SK-N-DZ (cell line): ENCODE results near the gene TENT4A.

GRCh38 chr5:6713123-6713788 is at the start of gene TENT4A:
Gene TENT4A, plus strand, starts transcription at chr5:6713432.
RAMPAGE:
- cytosol, long total RNA = no peak
- nucleus, long total RNA = no peak

RAMPAGE:
- cytosol, long total RNA = no peak
- nucleus, long total RNA = no peak
Observed at GRCh38 chr5:6737431-6737885, 24.2 kb downstream of the TENT4A start.

DNA sequence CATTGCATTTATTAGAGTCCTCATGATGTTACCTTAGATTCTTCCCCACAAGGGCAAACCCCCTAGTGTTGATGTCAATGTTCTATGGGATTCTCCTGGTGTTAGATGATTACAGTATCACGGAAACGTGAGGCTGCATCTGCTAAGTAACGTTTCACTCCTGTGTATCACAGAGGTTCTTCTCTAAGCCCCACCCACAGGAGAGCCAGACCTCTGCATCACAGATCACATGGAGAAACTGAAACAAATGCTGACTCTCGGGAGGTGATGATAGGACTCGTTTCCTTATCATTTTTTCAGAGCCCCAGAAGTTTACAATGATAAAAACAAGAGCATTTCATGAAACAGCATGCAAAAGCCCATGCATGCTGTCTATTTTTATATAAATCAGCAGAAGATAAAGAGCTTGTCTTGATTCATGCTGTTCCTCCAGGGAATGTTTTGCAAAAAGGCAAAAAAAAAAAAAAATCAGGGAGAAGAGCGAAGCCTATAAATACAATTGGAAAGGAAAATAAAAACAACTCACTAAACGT is 114.6 kb downstream of the TENT4A start:
RAMPAGE:
- cytosol, long total RNA = no peak
- nucleus, long total RNA = no peak

RAMPAGE:
- cytosol, long total RNA = no peak
- nucleus, long total RNA = no peak
Observed at GRCh38 chr5:7397024-7397590, 1.2 kb downstream of the ADCY2 start.

DNA sequence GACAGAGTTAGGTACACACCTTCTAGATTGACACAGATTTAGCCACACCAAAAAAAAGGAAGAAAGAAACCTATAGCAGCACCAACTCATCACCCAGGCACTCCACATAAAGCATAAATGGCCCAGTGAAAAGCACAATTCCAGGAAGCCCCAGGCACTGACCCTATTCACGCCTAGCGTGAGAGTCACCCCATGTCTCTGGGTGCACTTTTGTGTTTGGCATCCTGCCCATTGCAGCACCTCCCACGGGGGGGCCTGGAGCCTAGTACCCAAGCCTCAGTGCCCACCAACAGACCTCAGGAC is 187.8 kb downstream of the CFAP90 start:
RAMPAGE:
- cytosol, long total RNA = no peak
- nucleus, long total RNA = no peak

DNA sequence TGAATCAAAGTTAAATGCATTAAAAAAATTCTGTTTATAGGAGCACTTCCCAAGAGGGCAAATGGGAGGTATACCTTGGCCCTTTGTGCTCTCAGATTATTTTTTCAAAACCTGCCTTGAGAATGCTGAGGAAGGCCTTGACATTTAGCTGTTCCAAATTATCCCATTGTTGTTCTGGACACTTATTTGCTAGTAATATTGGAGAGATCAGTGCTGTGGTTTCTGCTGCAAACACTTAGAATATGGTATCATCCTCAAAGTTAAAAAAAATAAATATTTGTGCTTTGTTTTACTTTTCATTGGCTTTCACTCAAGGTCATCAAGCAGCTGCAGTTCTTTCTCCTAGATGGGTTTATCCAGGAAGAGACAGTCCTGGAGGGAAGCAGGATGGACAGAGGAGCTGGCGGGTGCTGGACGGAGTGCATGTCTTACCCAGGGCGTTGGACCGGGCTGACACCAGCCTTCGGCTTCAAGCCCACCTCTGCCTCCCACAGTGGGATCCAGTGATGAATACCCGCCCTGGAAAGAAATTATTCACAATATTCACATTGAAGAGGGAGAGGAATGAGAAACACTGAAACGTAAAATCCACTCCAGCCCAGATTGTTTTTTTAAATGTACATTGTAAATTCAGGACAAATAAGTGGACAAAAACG is 193.6 kb downstream of the MTRR start:
RAMPAGE:
- cytosol, long total RNA = no peak
- nucleus, long total RNA = no peak

RAMPAGE:
- cytosol, long total RNA = no peak
- nucleus, long total RNA = no peak
Observed at GRCh38 chr5:10310037-10310826, 2.5 kb upstream of the CMBL start.

GRCh38 chr5:10354784-10355710 is 1.6 kb downstream of the MARCHF6 start:
RAMPAGE:
- cytosol, long total RNA = no peak
- nucleus, long total RNA = no peak

RAMPAGE:
- cytosol, long total RNA = no peak
- nucleus, long total RNA = no peak
Observed at GRCh38 chr5:10421157-10422402, 20.1 kb upstream of the ROPN1L start.

DNA sequence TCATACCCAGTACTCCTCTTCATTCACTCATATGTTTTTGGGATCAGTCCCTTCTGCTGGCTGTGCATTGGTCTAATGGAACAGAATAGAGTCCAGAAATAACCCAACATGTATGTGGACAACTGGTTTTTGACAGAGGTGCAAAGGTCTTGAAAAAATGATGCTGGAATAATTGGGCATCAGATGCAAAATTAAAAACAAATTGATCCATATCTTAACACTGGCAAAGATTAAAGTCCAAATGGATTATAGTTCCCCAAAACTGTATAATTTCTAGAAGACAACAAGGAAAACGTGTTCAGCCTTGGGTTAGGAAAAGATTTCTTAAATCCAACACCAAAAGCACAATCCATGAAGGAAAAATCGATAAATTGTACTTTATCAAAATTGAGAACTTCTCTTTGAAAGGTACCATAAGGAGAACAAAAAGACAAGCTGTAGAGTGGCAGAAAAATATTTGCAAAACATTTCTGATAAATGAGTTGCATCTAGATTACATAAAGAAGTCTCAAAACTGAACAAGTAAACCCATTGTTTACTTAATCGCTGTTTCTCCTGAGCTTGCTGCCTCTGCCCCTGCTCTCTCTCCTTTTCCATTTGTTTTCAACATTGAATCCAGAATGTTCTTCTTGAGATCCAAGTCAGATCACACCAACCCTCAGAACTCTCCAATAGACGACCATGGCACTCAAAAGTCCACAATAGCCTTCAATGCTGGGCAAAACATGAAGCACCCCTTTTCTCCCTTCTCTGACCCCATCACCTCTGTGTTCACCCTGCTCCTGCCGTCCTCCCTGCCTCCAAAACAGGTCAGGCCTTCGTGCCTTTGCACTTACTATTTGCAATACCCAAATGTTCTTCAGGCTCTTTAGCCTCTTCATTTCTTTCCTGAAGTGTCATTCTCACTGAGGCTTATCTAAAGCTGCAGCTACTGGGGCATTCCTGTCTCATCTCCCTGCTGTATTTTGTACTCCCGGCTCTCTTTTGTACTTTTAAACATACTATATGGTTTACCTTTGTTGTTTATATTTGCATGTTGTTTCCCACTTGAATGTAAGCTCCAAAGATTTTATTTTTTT is 2.3 kb upstream of the ROPN1L start:
RAMPAGE:
- cytosol, long total RNA = no peak
- nucleus, long total RNA = no peak

DNA sequence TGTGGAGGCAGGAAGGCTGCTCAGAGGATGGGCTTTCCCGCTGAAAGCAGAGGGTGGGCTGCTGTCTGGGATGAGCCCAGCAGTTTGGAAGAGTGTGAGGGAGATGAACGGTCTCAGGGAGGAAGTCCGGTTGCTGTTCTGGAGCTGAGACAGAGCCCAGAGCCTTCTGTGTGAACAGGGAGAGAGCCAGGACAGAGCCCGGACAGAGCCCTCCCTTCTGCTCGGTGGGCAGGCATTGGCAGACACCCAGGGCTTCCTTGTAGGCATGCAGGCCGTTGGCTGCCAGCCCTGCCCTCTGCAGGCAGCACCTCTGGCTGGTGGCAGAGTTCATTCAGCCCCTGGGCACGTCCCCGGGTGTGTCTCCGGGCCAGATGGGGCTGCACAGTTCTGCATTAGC is 18.8 kb downstream of the ROPN1L start:
RAMPAGE:
- cytosol, long total RNA = no peak
- nucleus, long total RNA = no peak

GRCh38 chr5:10564471-10564604 is 468 bp downstream of the ANKRD33B start:
RAMPAGE:
- cytosol, long total RNA = no peak
- nucleus, long total RNA = no peak

DNA sequence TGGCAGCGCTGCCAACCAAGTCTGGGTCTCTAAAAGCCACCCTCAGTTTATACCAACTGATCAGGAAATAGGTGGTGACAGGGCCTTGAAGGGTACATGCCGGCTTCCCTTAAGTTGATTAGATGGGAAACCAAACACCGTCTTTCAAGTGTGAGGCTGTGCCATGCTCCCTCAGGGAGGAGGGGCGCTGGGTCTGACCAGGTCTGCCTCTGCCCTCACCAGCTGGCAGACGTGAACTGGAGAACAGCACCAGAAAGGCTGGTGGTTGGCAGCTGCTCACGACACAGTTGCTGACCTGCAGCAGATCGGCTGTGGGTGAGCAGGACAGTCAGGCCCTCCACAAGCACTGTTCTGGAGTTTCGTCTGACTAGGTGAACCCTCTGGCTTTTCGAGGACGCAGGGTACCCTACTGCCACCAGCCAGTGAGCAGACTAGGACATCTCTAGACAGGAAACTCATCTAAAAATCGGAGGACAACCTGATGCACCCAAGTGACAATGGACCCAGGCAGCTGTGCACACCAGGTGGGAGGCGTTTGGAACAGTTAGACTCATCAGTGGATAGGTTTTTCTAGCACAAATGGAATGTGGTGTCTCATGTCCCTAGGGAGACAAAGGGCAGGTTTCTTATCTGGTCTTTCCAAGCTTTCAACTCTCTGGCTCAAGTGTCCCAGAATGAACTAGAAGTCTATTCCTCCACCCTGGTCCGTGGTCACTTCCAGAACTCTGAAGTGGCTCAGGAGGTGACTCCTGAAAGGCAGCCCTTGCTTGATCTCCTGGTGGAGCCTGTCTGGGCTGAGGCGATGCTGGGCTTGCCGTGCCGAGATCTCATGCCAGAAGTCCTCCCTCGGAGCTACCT is 81.2 kb downstream of the DAP start:
RAMPAGE:
- cytosol, long total RNA = no peak
- nucleus, long total RNA = no peak

GRCh38 chr5:10702684-10703710 is 58.0 kb downstream of the DAP start:
RAMPAGE:
- cytosol, long total RNA = no peak
- nucleus, long total RNA = no peak

DNA sequence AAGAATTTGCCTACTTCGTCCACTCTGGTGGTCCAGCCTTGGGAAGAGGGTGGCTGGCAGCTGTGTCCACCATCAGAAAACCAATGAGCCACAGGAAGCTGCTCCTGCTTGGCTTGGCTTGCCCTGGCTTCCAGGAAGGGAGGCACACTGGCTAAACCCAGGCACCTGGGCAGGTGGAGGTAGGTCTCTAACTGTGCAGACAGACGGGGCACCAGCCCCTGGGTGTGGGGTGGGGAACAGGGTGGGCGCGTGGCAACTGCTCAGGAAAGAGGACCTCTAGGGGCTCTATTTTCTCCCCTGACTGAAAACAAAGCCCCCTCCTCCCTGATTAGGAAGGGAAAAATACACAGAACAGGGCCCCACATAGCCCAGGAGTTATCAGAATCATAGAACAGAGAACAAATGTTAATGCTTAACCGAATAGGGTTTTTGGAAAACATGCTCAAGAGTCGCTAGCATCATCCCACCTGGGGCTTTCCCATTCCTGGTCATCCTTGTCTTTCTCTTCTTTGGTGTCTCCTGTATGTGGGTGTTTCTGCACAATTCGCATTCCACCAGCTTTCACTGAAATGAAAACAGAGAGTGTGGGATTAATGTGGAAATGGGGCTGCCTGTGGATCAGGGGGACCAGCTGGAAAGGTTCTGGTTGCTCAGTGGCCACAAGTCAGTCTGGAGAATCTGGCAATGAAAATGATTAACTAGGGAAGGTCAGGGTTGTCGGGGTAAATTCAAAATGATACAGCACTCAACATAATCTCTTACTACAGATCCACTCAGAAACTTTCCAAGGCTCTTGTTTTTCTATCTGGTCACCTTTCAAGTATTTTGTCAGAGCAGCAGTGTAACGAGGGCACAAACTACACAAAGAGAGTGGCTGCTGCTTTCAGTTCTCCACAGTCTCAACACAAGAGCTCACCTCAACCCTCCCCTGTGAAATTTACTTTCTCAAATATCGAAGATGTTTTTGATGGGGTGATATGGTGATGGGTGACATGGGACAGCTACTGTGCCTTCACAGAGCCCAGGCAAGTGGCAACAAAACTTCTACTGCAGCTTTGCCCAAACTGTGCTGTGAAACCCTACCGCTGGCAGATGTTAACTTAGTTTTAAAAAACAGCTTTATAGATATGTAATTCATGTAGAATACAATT is 13.0 kb downstream of the DAP start:
RAMPAGE:
- cytosol, long total RNA = no peak
- nucleus, long total RNA = no peak

RAMPAGE:
- cytosol, long total RNA = no peak
- nucleus, long total RNA = no peak
Observed at GRCh38 chr5:10759976-10760546, 973 bp downstream of the DAP start.

DNA sequence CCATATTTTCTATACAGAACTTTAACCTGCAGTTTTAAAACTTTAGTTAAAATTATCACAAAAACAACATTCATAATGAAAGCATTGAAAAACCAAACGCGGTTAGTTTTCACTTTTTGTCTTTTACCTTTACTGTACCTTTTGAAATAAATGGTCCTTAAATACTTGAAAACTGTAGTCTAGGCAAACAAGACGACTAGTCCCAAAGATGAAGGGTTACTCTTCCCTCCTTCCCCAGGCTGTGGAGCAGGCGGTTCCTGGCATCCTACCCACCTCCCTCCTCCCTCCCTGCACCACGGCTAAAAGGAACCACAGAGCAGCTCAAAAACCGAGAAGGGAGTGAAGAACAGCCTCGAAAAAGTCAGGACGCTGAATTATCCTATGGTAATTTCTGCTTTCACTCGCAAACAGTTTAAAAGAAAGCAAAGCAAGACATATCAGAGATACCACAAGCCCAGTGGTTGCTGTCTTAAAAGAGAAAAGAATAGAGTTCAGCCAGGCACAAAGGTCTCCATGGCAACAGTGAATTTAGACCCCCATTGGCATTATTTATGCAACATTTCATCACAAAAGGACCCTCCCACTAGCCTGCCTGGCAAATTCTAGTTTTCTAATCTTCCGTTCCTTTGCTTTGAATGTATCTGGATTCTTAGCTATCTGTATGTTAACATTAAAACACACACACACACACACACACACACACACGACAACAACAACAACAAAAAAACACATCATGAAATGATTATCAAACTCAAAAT is 315.5 kb downstream of the CTNND2 start:
RAMPAGE:
- cytosol, long total RNA = no peak
- nucleus, long total RNA = no peak

RAMPAGE:
- cytosol, long total RNA = no peak
- nucleus, long total RNA = no peak
Observed at GRCh38 chr5:13354476-13354737, 590.1 kb downstream of the DNAH5 start.

DNA sequence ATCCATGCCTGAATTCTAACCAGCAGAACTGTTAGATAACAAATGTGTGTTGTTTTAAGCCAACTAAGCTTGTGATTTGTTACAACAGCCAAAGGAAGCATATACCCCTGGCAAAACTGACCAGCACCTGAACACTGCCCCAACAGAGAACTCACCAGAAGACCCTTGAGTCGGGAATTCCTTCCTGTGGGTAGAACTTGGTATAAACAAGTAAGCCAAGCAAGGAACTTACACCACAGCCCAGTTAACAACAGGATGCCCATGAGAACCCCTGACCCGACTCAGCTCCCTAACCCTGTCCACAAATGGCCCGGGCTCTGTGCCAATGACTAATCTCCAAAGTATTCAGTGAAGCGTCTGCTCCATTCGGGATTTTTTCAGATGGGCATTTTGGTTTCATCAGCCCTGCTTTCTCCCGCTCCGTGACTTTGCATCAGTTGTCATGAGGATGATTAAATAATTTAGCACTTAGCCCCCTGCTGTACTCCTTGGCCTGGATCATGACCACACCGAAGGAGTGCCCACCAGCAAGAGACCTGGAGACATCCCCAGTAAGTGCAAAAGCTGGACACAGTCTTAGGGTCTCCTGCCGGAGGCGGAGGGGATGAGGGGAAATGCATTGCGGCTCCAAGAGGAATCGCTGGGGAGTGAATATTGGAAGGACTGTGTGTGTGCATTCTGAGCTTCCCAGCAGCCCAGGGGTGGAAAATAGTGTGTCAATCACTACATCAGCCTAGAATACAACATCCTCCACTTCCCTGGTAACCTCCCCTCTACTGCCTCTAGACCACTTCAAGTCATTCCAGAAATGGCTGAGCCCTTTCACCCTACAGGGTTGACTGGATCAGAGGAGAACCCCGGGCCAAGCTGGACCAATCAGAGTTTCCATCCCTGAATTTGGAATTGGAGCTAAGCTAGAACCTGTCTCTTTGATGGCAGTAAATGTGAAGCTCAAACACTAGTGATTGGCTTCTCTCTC is 41.4 kb upstream of the DNAH5 start:
RAMPAGE:
- cytosol, long total RNA = no peak
- nucleus, long total RNA = no peak

DNA sequence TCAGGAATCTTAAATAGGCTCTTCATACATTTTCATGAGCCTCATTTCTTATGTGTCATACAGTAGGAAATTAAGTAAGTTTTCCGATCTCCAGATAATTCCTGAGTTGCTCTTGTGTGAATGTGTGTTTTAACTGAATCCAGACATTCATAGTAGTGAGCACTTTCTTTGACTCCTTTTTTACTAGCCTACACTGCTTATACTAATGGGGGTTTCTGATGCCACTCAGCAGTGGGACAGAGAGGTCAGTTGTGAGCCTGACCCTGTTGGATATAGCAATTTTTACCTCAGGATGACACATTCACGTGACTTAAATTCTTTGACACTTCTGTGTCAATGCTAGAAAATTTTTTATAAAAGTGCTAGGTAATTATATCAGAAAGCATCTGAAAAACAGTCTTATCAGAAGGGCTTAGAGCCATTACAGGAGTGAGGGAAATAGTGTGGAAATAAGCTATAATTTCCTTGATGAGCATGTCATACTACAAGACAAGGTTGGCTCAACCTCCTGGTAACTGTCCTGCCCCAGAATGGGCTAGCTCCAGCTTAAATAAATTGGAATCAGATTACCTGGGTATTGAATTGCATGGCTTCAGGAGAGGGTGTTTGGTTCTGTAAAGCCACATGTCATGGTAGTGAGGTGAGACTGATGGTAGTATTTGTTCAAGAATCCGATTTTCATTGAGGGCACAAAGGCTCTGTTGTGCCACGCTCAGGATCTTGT is 20.9 kb downstream of the TRIO start:
RAMPAGE:
- cytosol, long total RNA = no peak
- nucleus, long total RNA = no peak